Myometrial cell (primary cell): ENCODE measurements around the genes KIF5C and PRPF40A.

- RAMPAGE, long total RNA, result no peak
Observed at GRCh38 chr2:148667327-148667526, 22.7 kb downstream of the EPC2 start.

DNA sequence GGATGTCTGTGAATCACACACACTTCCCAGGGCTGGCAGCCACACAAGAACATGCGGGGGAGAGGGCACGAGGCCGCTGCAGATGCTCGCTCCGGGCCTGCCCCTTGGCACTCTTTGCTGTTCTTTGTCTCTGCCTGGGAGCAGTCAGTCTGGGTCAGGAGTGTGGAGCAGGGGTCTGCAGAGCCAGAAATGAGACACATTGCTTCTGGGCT lies 62.6 kb upstream of the KIF5C start:
- RAMPAGE, long total RNA, result no peak

DNA sequence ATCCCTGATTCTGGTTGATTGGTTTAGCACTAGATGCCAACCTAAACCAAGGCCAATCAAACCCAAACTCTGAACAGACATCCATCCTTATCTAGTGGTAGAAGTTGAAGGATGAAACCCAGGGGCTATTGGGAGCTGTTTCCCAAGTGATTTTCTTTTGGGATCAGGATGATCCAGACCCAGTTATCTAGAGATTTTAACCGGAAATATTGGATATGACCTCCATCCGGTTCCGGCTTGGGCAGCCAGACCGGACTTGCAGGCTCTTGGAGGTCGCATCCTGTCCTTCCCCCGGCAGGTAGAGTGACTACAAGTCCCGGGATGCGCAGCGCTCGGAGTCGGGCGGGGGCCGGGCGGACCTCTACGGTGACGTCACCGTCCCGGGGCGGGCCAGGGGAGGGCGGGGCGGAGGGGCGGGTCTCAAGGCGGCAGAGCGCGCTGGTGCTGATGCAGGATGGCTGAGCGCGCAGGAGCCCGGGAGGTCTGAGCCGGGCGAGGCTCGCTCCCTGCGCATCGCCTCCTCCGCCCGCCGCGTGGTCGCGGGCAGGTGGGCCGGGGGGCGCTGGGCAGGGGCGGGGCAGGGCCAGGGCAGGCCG lies at the start of gene KIF5C:
TSS of gene KIF5C (plus strand) at position 431 of the 596 bp plus-strand sequence.
- RAMPAGE, long total RNA, result no peak

- RAMPAGE, long total RNA, result no peak
Observed at GRCh38 chr2:149169481-149170088, 131.1 kb downstream of the LYPD6B start.

- RAMPAGE, long total RNA, result no peak
Observed at GRCh38 chr2:149320057-149320588, 10.3 kb upstream of the LYPD6 start.

DNA sequence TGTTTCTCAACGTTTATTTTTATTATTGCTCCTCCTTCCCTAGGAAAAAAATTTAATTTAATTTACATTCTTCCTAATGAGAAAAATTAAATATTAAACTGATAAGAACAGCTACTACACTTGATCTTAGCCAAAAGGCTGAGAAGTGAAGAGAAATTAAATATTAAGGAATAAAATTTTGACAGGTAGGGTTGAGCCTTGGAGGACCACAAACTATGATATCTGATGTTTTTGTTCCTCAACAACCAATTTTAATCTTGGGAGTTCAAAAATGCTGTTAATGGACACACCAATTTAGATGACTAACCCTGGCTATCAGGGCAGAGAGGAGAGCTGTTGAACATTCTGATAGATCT lies 35.2 kb downstream of the LYPD6 start:
- RAMPAGE, long total RNA, result no peak

DNA sequence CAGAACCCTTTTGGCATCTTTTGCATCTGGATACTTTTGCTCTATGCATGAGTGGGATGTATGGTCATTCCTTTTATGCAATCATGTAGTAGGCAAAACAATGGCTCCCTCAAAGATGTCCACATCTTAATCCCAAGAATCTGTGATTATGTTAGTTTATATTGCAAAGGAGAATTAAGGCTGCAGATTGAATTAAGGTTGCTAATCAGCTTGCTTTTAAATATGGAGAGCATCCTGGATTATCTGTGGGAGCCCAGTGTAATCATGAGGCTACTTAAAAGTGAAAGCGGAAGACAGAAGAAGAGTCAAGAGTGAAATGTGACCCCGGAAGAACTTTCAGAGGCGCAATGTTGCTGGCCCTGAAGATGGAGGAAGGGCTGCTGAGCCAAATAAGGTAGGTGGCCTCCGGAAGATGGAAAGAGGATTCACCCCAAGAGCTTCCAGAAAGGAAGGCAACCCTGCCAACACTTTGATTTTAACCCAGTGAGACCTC lies 1.4 kb downstream of the NMI start:
- RAMPAGE, long total RNA, result no peak

GRCh38 chr2:151805176-151805866 lies 22.9 kb downstream of the ARL5A start:
- RAMPAGE, long total RNA, result no peak

- RAMPAGE, long total RNA, result no peak
Observed at GRCh38 chr2:152378538-152379308, 43.7 kb downstream of the FMNL2 start.

DNA sequence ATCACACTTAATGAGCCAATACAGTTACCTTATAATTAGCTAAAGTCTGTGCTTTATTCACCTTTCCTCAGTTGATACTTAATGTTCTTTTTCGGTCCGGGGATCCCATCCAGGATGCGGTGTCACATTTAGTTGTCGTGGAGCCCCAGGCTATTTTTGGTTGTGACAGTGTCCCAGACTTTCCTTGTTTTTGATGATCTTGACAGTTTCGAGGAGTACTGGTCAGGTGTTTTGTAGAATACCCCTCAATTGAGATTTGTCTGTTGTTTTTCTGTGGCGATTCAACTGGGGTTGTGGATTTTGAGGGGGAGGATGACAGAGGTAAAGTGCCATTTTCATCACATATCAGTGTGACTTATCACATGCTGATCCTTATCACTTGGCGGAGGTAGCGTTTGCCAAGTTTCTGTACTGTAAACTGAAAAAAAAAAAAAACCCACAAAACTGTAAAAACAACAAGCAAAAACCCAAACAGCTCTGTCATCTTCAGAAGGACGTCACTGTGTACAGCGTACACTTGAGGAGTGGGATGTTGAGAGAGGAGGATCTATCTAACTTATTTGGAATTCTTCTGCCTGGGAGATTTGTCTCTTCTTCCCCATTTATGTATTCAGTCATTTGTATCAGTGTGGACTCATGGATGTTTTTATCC lies 68.0 kb downstream of the FMNL2 start:
- RAMPAGE, long total RNA, result no peak

DNA sequence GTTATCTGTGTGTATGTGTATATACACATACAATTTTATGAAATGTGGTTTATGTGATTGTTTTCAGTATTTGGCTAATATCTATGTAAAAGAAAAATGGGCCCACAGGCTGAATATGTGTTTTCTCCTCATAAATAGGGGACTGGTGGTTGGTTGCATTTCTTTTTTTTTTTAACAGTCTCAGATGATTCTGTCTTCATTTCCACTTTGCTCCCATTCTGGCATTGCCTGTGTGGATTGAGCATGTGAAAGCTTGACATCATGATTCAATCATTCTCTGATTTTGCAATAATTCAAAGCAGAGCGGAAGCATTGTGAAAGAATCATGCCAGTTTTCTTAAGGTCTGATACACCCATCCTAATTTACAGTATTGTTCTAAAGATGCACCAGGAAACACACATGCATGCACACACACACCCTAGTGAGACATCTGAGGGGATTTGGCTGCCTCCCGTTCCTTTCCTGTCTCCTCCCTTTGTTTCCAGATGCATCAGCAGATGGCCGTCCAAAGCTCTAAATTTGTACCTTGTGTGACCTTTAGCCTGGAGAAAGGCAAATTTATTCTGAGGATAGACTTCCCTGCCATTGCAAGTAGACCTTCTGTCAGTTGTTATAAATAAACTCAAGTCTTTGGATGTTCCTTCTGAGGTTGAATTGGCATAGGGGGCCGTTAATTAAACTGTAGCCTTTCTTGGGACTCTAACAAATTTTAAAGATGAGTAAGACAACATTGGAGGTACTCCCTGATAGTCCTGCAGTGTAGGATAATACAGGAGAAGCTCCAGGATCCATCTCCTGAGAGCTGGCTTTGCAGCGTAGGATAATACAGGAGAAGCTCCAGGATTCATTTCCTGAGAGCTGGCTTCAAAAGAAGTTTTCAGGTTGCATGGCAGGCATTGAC lies 97.3 kb downstream of the FMNL2 start:
- RAMPAGE, long total RNA, result no peak

- RAMPAGE, long total RNA, result no peak
Observed at GRCh38 chr2:152499672-152500523, 164.9 kb downstream of the FMNL2 start.

DNA sequence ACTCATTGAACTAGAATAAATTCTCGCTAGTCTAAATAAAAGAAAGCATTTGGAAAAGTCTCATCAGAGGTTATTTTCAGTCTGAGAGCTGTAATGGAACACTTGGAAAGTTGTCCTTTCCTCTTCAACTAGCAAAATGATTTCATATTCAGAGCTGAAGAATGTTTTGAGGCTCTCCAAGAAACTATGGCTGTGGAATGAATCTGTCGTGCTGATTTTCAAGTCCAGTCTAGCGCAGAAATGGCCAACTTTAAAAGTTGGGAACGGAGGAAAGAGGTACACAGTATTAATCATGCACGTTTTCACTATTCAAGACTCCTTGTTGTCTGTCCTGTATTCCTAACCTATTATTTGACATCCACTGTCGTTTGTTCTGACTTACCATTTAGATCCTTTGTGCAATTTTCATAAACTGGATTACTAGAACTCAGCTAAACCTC lies 182.5 kb downstream of the PRPF40A start:
- RAMPAGE, long total RNA, result no peak

GRCh38 chr2:152542660-152543656 lies 174.3 kb downstream of the PRPF40A start:
- RAMPAGE, long total RNA, result no peak

GRCh38 chr2:152611465-152611752 lies 105.9 kb downstream of the PRPF40A start:
- RAMPAGE, long total RNA, result no peak

GRCh38 chr2:152626177-152626765 lies 91.0 kb downstream of the PRPF40A start:
- RAMPAGE, long total RNA, result no peak

GRCh38 chr2:152716752-152717555 lies at the start of gene PRPF40A:
PRPF40A (minus strand) TSS chr2:152717461.
- RAMPAGE, long total RNA, result start-site peak on the minus strand at chr2:152717390-152717465, 1,397 and 1,942 reads in 2 replicates

DNA sequence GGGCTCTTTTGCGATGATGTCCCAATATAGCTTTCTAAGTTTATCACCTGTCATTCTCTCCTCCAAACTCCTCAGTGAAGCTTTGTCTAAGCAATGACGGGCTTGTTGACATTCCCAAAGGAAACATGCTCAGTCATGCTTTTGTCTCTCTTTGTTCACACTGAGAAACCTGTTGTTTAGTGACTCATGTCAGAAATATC lies 341.2 kb downstream of the ARL6IP6 start:
- RAMPAGE, long total RNA, result no peak

DNA sequence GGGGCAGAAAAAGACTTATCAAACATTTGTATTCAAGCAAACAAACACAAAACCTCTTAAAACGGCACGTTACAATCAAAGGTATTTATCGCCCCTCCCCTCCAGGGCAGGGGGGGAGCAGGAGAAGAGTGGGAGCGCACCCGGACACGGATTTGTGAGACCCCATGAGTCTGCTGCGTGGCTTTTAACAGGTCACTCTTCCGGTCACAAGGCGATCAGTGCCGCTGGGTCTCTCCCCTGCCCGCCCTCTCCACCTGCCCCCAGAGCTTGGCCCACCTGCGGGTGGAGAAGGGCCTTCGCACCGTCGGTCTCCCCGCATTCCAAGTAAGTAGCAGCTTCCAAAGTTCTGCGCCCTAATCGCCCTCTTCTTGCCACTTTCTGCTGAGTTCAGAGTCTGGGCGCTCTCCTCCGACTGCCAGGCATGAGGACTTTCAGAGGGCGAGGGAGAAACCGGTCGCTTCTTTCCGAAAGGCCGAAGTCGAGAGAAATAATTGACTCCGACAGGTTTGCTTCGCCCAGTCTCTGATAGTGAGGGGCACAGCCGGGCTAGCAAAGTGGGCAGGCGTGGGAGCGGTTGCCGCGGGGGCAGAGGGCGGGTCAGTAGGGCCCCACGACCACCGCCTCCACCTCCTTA lies 806 bp downstream of the RPRM start:
- RAMPAGE, long total RNA, result no peak

- RAMPAGE, long total RNA, result no peak
Observed at GRCh38 chr2:153593257-153593657, 114.7 kb upstream of the RPRM start.